LNCaP clone FGC (cell line): ENCODE results near the genes DNAJC17, DLL4, CHAC1 and RTF1.

DNA sequence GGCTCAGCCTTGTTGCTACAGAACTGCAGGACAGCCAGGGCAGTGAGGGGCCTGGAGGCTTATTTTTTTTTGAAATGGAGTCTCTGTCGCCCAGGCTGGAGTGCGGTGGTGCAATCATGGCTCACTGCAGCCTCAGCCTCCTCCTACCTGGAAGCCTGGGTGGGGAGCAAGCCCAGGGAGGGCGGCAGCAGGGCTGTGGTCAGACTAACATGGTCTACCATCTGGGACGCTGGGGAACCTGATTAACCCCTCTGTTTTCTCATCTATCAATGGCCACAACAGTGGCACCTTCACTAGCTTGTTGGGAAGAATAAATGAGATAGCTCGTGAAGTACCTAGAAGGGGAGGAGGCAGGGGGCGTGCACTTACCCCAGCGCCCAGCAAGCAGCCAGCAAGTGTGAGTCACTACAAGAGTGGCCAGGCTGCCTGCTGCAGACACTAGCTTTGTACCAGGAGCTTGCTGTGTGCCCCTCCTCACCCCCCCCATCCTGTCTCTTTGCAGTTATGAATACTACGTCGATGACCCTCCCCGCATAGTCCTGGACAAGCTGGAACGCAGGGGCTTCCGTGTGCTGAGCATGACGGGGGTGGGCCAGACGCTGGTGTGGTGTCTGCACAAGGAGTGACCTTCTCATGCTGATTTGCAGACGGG is 2.9 kb upstream of the C15orf62 start:
- RRBS, 2 experiments, result no CpG with 5 or more reads among the region's 15 CpGs

DNA sequence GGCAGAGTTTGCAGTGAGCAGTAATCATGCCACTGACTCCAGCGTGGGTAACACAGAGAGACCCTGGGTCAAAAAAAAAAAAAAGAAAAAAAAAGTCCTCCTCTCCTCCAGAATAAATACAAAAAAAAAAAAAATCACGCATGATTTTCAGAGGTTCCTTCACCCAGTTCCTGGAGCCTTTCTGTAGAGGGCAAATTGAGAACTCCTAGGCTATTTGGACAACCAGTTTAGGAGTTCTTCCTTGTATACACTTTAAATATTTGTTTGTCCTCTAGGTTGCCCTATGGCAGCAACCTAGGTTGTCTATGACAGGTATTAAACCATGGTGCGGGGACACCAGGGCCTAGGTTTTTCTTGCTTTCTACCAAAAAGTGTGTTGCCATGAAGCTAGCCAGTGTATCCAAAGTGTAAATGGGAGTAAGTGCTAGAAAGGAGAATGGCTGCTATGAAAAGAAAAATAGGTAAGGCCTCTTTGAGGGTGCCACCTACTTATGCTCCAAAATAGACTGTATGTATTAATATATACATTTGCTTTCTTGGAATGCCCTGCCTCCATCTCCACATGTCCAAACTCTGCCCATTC is 3.8 kb upstream of the ZFYVE19 start:
- RRBS, 2 experiments, result no CpG with 5 or more reads among the region's 3 CpGs

- RRBS, 2 experiments, result under 1% methylated on average over 9 to 13 of the region's 70 CpGs
These were observed at the start of gene DNAJC17 for GRCh38 chr15:40806867-40808010. DNAJC17 (minus strand) TSS chr15:40807473.

GRCh38 chr15:40828281-40828535 is 300 bp downstream of the PPP1R14D start:
- RRBS, 2 experiments, result no CpG with 5 or more reads among the region's 7 CpGs

GRCh38 chr15:40869749-40869948 is 4.4 kb downstream of the RHOV start:
- RRBS, 2 experiments, result no CpG with 5 or more reads among the region's 3 CpGs

DNA sequence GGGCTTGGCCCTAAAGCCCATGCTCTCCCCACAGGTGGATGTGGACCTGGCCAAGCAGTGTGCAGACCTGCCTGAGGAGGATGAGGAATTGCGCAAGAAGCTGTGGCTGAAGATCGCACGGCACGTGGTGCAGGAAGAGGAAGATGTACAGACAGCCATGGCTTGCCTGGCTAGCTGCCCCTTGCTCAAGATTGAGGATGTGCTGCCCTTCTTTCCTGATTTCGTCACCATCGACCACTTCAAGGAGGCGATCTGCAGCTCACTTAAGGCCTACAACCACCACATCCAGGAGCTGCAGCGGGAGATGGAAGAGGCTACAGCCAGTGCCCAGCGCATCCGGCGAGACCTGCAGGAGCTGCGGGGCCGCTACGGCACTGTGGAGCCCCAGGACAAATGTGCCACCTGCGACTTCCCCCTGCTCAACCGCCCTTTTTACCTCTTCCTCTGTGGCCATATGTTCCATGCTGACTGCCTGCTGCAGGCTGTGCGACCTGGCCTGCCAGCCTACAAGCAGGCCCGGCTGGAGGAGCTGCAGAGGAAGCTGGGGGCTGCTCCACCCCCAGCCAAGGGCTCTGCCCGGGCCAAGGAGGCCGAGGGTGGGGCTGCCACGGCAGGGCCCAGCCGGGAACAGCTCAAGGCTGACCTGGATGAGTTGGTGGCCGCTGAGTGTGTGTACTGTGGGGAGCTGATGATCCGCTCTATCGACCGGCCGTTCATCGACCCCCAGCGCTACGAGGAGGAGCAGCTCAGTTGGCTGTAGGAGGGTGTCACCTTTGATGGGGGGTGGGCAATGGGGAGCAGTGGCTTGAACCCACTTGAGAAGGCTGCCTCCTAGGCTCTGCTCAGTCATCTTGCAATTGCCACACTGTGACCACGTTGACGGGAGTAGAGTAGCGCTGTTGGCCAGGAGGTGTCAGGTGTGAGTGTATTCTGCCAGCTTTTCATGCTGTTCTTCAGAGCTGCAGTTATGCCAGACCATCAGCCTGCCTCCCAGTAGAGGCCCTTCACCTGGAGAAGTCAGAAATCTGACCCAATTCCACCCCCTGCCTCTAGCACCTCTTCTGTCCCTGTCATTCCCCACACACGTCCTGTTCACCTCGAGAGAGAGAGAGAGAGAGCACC is 8.7 kb downstream of the VPS18 start:
- RRBS, 2 experiments, result 85 to 90% methylated on average over 8 of the region's 35 CpGs

GRCh38 chr15:40928767-40929701 is at the start of gene DLL4:
DLL4 (plus strand) TSS chr15:40929340.
- RRBS, 2 experiments, result 1 to 2% methylated on average over 23 of the region's 80 CpGs

GRCh38 chr15:40937844-40938632 is 8.9 kb downstream of the DLL4 start:
- RRBS, 2 experiments, result 0 to 20% methylated on average over 1 of the region's 19 CpGs

GRCh38 chr15:40953350-40953644 is at the start of gene CHAC1:
CHAC1 (plus strand) TSS chr15:40953471.
- RRBS, 2 experiments, result 2 to 3% methylated on average over 8 of the region's 25 CpGs

DNA sequence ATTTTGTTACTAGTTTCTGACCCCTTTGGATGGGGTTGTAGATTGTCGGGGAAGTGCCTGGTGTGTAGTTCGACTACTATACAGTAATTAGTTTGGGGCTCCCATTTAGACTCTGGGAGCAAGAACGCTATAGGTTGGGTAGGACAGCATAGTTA is 550 bp upstream of the INO80 start:
- RRBS, 2 experiments, result no CpG with 5 or more reads among the region's 3 CpGs

GRCh38 chr15:41416320-41417531 is at the start of gene RTF1:
RTF1 (plus strand) TSS chr15:41417095.
- RRBS, 2 experiments, result 1 to 2% methylated on average over 26 to 29 of the region's 95 CpGs

DNA sequence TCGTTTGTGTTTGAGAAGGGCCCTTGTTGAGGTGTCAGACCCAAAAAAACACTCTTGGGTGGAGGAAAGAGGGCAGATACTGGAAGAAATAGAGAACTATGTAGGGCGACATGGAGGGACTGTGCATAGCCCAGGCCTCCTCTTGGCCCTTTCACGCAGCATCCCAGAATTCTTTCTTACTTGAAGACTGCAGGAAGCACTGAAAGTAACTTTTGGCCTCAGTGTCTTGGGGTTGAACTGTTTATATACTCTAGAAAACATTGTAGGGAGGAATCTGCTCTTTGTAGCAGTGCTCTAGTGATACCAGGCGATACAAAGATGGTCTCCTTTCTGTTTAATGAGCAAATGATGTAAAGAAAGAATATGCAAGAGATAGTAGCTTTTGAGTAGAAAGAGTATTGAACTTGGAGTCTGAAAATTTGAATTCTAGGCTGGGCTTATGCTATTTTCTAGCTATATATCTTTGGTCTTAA is 1.0 kb downstream of the RTF1 start:
- RRBS, 2 experiments, result no CpG with 5 or more reads among the region's 4 CpGs

GRCh38 chr15:41457624-41458076 is 36.0 kb upstream of the ITPKA start:
- RRBS, 2 experiments, result no CpG with 5 or more reads among the region's 6 CpGs

DNA sequence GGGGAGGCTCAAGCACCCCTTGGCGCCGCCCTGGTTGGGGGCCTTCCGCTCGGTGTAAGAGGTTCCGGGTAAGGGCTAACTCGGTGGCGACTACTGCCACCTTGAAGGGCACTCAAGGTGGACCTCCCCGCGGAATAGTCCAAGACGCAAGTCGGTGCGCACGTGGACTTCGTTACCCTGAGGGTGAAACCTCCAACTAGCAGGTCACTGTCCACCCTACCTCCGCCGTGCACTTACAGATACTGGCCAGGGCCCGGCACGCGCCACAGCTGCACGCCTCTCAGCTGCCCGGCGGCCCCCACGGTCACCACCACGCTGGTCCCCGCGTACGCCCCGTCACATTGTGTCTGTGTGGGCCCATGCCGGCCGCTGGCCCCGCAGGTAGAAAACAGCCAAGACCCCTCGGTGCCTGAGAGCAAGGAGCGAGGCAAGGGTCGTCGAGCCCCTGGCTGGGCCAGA is 1.1 kb downstream of the LTK start:
- RRBS, 2 experiments, result 69 to 78% methylated on average over 12 of the region's 35 CpGs

- RRBS, 2 experiments, result 77 to 79% methylated on average over 11 of the region's 36 CpGs
These were observed 546 bp downstream of the LTK start for GRCh38 chr15:41513032-41513530.

DNA sequence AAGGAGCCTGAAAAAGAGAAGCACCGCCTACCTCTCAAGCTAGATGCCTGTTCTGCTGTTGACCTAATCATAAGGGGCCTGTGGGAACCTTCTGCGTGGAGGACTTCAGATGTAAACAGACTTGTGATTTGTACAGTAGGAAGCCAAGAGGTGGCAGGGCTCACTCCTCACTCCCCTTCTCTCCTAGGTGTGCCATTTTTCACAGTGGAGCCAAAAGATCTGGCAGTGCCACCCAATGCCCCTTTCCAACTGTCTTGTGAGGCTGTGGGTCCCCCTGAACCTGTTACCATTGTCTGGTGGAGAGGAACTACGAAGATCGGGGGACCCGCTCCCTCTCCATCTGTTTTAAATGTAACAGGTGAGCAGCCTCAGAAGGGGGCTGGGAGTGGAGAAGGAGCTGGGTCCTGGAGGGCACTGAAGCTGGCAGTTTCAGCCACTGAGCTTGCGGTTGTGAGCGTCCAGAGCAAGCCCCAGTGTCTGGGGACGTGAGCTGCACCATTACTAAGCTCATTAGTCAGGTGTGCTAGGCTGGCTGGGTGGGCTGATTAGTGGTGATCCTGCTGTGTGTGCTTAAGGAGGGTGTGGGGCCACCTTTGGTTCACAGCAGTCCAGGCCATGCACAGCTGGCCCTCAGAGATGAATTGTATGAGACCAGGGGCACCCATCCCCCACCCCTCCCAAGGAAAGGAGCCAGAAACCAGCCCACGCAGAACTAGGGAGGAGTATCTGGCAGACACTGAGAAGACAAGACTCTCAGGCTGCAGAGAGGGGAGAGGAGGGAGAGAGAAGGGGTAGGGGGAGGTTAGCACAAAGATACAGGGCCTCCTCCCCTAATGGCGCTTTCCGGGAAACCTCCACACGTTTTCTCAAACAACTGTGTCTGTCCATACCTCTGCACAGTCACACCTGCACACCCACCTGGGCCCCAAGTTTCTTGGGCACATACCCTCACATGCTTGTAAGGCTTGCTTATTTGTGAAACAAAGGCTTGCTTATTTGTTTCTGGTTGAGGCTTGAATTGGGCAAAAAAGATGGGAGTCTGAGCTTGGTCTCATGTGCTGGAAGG is 3.7 kb downstream of the TYRO3 start:
- RRBS, 2 experiments, result no CpG with 5 or more reads among the region's 12 CpGs

GRCh38 chr15:41567746-41568261 is 8.8 kb downstream of the TYRO3 start:
- RRBS, 2 experiments, result no CpG with 5 or more reads among the region's 5 CpGs

- RRBS, 2 experiments, result no CpG with 5 or more reads among the region's 4 CpGs
These were observed 7.0 kb upstream of the MAPKBP1 start for GRCh38 chr15:41766992-41768031.

DNA sequence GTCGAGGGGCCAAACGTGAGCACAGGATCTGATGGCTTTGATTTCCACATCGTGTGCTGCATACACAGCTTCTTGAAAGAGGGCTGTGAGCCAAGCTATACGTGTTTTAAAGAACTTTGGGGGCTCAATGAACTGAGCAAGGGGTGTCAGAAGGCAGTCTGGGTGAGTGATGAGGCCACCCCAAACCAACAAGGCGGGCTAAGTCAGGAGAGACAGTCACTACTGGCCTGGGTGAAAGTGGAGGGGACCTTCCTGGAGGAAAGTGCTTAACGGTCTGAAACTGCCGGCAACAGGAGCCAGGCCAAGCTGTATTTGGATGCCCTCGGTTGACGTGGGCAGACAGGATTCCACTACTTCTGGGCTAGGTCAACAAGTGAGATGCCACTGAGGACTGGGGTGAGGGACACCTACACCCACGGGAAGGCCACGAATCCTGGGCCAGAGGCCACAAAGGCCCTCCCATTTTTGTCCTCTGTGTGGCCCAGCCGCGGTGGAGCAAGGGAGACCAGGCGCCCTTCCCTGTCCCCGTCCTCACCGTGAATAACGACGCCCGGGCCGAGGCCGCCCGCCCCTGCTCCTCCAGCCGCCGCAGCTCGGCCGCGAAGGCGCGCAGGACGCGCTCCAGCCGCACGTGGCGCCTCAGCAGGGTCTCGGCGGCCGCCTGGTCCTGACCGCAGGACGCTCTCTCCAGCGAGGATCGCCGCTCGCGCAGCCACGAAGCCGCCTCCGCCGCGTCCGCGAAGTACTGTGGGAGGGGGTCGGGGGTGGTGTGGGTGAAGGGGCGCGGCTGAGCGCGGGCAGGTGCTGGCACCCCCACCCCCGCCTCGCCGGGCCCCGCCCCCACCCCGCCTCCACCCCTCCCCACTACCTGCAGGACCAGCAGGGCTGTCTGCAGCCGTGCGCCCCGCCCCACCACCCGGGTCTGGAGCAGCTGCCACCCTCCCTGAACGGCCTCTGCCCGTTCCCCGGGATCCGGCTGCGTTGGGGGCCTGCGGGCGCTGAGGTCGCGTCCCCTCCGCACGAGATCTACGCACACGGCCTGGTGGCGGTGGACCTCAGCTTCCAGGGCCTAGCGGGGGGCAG is 12.1 kb downstream of the SPTBN5 start:
- RRBS, 2 experiments, result 85 to 95% methylated on average over 10 of the region's 80 CpGs